BE2C (cell line): ENCODE measurements around the gene SLC15A4.

DNA sequence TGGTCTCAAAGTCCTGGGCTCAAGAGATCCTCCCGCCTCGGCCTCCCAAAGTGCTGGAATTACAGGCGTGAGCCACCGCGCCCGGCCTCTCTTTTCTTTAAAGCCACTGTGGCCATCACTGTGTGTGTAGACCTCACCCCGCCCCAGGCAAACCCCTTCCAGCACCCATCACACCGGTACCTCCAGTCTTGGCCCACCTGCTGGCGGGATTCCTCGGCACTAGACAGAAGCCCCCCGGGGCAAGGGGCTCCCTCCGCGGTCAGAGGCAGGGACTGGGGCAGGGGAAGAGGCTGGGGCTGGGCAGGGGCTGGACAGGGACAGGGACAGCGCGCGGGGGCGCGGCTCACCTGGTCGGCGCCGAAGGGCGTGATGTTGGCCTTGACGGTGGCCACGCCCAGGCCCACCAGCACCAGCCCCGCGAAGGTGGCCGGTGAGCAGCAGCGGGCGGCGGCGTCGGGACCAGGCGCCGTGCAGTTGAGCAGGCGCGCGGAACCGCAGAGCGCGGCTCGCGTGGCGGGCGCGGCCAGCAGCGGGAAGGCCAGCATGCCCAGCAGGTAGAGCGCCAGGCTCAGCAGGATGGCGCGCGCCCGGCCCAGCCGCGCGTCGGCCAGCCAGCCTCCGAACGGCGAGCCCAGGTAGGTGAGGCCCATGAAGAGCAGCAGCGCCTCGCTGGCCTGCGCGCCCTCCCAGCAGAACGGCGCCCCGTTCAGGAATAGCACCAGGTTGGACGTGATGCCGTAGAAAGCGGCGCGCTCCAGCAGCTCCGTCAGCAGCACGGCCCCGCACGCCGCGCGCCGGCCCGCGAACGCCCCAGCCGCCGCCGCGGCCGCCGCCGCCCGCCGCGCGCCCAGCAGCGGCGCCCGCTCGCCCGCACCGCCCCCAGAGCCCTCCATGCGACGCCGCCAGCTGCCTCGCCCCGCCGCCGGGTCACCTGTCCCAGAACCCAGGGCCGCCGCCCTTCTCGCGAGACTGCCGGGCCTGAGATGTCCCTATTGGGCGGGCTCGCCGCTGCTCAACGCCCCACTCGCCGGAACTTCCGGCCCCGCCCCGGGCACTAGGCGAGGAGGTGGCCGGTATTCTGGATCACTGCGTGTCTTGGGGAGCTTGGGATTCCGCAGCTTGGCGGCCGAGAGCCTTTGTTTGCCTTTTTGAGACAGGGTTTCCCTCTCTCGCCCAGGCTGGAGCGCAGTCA is at the start of gene SLC15A4:
Gene SLC15A4 (minus strand): TSS at position 908 of the 1,192 bp plus-strand sequence.
- RRBS = 2% methylated on average over 17 of the region's 127 CpGs

- RRBS = no CpG with 5 or more reads among the region's 9 CpGs
Observed at GRCh38 chr12:128830410-128831078, 6.8 kb upstream of the SLC15A4 start.

DNA sequence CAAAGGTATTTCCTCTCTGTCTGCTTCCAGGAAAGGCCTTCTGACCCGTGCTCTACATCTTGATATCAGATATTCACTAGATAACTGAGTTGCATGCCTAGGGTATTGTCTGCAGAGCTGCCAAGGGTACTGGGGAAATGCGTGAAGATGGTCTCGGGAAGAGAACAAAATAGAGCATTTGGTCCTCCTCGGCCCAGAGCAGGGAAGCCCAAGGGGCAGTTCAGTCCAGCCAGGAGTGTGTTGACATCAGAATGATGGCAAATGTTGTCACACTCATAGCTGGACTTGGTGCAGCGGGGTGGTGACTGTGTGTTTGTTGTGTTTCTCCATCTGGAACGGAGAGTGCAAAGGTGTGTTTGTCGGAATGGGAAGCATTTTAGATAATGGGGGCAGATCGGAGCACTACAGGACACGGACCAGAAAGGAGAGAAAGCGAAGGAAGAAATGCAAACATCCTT is 8.1 kb downstream of the GLT1D1 start:
- RRBS = no CpG with 5 or more reads among the region's 10 CpGs

DNA sequence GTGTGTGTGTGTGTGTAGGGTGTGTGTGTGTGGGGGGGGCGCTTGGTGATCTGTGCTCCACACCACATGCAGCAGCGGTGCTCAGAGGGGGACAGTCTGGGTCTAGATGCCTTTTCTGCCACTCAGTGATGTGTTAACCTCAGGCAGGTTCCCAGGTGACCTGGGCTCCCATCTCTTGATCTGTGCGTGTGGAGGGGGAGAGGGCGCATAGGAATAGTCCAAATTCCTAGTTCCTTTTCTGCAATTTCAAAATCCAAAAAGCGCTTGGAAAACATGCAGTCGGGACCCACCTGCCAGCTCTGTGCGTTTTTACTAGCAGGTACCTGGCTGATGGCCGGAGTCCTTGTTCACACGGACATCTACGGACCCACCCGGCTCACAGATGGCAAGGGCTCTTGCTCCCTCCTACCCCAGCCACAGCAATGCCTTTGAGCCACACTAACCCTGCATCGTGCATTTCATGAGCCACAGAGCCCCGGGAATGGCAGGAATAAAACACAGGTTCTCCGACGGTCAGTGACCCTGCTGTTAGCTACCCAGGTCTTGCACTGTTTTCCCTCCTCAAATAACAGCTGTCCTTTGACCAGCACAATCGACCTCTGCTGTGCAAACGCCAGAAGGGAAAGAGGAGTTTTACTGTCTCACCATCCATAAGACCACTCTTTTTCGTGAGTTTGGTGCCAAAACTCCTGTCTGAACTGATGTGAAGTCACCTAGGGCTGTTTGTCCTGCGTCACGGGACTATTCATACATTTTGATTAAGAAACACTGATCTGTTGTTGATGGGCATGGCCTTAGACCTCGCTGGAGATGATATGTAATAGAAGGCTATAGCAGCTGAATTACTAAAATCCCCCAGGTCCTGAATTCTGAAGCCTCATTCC is 120.9 kb downstream of the GLT1D1 start:
- RRBS = 58% methylated on average over 3 of the region's 21 CpGs

GRCh38 chr12:130071204-130071601 is 91.1 kb upstream of the FZD10 start:
- RRBS = no CpG with 5 or more reads among the region's 4 CpGs

DNA sequence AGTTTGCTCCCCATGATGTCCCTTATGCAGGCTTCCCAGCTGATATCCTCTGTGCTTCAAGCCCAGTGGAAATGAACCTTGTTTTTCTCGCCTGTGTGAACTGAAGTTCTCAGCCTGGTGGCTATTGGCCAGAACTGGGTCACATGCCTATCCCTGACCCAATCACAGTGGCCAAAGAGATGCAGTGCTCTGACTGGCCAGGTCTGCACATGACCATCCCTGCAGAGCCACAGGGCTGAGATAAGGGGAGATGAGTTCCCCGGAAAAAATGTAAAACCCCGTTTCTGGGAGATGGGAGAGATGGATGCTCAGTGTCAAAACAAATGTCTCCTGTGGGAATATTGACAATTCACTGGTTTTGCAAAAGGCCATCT is 34.7 kb upstream of the FZD10 start:
- RRBS = no CpG with 5 or more reads among the region's 3 CpGs

DNA sequence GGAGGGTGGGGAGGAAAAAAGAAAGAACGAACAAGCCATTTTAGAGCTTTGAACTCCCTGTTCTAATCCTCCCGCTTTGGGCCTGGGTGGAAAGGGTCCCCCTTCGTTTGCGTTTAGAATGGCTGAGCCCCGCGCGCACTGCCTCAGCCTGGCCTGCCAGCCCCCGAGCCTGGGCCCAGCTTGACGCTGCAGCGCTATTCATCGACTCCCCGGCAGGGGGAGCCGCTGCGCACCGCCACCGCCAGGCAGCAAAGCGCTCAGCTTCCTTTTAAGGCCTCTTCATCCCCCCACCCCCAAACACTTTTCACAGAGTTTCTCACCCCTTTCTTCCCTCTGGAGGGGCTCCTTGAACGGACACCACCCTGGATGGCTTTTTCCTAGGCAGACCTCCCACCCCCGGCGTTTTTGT is 56.5 kb upstream of the PIWIL1 start:
- RRBS = 2% methylated on average over 2 of the region's 20 CpGs

DNA sequence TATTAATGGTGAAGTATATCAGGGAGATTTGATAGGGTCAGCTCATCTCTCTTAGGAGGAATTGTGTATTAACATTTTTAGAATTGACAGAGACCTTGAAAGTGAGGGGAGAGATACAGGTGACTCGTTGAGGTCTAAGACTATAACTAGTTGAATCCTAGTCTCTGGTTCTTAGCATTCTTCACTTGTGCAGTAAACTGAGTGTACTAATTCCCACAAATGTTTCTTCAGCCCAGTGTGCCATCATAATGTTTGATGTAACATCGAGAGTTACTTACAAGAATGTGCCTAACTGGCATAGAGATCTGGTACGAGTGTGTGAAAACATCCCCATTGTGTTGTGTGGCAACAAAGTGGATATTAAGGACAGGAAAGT is 2.4 kb downstream of the RAN start:
- RRBS = no CpG with 5 or more reads among the region's 3 CpGs

DNA sequence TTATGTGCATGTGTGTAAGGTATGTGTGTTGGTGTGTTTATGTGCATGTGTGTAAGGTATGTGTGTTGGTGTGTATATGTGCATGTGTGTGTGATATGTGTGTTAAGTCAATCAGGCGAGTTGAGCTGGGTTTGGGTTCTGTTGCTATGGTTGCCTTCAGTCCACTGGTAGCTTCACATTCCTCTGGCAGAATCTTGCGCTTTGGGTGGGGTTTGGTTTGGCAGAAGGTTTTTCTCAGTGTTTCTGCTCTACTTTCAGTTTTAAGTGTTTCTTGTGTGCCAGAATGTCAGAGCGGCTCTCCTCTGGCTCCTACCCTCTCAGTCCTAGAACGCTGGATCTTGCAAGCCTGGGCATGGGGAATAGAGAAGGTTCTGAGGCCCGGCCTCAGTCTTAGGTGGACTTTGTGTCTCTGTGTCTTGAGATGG is 7.6 kb upstream of the ADGRD1 start:
- RRBS = no CpG with 5 or more reads among the region's 5 CpGs

DNA sequence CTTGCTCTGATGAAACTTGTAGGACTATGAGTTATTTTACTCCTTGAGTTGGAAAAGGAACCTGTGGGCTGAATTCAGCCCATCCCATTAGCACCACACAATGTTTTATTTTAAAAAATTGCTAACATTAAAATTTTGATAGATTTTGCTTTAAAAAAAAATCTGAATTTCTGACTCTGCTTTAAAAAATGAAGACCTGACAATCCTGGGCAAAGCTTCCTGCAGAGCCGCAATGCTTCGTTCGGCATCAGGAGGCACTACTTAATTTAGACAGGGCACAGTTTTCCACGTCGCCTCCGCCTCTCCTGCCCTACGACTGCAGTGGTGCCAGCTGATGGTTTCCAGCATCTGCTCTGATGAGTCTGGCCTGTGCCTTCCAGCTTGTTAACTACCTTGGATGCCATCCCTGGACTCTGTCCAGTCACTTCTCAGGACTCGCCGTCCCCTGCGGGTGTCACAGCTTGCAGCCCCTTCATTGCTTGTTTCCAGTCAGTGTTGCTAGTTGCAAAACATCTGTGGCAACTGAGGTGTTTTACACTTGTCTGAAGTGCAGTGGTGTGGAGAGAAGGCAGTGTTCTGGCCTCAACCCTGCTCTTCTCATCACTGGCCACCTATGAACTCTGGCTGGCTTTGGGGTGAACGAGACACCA is 8.1 kb downstream of the ADGRD1 start:
- RRBS = no CpG with 5 or more reads among the region's 11 CpGs

- RRBS = no CpG with 5 or more reads among the region's 17 CpGs
Observed at GRCh38 chr12:131012073-131012662, 58.5 kb downstream of the ADGRD1 start.

DNA sequence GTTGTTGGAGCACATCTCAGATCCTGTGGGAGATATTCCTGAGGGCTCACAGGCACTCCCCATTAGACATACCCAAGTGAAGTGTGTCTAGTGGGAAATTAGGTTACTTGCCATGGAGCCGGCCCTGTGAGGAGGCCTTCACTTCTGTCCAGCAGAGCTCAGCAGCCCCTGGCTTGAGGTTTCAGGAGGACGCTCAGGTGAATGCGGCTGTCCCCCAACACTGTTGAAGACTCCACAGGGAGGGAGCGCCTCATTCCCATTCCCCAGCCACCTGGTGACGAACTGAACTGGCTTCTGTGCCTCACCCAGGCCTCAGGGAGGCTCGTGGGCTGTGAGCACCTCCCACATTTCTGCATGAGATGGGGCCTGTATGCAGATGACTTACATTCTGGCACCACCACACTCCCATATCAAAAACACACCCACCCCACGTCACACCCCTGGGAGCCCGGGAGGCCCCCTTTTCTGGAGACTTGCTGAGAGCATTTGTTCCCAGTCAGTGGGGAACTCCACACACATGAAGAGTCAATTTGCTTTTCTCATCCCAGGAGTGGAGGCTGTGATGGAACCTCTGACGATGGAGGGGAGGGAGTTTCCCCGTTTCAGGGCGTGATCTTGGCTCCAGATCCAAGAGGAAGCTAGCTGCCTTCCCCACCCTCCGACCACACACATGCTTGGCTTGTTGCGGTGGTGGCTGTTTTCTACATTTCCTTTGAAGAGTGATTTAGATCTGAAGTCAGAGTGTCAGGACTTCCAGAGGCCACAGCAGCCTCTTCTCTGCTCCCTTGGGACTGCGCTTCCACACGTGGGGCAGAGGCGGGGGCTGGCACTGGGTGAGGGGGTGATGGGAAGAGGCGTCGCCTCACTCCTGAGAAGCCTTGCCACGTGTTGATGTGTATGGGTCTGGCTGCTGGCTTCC is 120.8 kb downstream of the ADGRD1 start:
- RRBS = no CpG with 5 or more reads among the region's 19 CpGs

DNA sequence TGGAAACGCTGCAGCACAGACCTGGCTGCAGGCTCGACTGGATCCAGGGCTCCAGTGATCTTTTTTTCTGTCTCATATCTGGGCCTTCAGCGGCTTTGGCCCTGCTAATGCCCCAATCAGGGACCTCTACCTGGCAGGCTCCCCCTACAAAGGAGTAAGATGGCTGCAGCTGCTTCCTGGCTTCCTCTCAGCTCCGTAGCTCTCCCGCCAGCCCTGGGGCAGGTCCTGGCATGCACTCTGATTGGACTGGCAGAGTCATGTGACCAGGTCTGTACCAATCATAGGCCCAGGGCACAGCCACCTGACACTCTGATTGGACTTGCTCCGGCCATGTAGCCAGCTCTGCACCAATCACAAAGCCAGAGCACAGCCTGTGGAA is 210.3 kb downstream of the ADGRD1 start:
- RRBS = no CpG with 5 or more reads among the region's 6 CpGs

DNA sequence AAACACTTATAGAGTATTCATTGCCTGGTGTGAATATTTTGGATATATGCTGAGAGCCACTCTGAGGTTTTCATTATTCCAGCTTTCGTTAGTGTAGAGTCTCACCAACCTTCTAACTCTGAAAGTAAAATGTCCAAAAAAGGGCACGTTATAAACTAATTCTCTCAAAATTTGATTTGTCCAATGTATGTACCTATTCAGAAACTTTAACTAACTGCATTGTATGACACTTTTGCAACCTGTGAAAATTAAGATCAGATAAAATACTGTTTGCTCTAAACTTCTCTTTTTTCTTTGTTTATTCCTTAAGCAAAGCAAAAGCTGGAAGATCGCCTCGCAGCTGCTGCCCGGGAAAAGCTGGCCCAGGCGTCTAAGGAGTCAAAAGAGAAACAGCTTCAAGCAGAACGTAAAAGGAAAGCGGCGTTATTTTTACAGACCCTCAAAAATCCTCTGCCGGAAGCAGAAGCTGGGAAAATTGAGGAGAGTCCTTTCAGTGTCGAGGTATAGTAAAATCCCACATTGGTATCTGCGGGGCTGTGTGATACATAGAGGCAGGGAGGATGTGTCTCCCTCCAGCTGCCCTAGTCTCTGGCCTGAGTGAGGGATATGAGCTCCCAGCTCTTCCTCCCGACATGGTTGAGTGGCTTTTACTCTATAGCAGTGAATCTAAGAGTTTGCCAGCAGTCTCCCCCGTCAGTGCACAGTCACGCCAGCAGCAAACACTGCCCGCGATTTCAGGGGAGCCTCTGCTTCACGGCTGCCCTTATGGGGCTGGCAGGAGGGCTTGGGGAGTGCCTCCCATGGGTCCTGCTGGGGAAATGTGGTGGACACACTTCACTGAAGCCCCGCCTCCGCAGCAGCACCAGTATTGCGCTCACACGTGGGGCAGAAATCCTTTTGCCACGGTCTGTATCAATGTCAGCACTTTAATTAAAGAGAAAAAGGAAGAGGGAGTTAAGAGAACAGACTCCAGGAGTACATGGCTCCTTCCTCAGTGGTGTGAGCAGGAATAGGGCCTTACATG is 55.2 kb downstream of the SFSWAP start:
- RRBS = 93% methylated on average over 4 of the region's 23 CpGs

DNA sequence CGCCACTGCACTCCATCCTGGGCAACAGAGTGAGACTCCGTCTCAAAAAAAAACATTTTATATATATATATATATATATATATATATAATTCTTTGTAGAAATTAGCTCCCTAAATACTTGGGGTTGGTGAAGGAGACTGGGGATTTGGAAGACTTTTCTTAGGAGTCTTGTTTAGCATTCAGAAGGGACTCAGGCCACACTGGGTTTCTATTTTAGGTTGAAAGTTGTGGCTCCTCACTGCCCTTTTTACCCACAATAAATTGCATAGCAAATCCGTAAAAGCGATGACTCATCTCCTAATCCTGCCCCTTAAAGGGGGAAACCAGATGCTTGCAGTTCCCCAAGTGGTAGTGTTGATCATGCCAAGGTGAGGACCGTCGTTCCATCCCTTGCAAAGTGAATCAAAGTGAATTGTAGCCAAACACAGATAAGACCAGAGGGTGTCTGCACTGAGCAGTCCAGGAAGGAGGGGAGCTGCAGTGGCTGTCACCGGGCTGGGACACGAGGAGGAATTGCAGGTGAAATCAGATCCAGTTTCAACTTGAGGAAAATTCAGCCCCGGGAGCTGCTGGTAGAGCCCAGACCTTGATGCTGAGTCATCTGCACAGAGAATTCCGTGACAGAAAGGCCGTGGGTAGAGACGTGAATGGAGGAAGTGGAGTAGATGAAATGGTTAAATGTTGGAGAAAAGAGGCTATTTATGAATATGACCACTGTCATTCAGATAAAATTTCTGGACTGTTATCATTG is 44.3 kb upstream of the MMP17 start:
- RRBS = 31% methylated on average over 3 of the region's 12 CpGs

GRCh38 chr12:131803926-131804278 is 24.3 kb upstream of the MMP17 start:
- RRBS = no CpG with 5 or more reads among the region's 9 CpGs

GRCh38 chr12:131895166-131895970 is 946 bp downstream of the ULK1 start:
- RRBS = 2% methylated on average over 12 of the region's 40 CpGs

DNA sequence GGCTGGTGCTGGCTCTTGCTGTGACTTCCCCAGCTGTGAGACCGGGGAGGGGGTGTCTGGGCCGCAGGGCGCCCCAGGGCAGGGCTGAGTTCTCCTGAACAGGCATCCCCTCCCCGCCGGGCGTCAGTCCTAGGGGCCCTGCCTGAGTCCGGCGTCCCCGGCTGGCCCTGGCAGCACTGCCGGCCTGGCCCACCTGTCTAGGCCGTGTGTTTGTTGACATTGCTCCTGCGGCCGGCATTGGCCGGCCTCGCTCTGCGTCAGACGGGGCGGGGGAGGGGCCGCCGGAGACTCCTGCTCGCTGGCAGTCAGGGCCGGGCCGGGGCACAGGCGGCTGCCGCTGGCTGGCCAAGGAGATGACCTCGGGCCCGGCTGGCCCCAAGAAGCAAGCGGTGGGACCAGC is 1.5 kb downstream of the ULK1 start:
- RRBS = under 1% methylated on average over 22 of the region's 28 CpGs

DNA sequence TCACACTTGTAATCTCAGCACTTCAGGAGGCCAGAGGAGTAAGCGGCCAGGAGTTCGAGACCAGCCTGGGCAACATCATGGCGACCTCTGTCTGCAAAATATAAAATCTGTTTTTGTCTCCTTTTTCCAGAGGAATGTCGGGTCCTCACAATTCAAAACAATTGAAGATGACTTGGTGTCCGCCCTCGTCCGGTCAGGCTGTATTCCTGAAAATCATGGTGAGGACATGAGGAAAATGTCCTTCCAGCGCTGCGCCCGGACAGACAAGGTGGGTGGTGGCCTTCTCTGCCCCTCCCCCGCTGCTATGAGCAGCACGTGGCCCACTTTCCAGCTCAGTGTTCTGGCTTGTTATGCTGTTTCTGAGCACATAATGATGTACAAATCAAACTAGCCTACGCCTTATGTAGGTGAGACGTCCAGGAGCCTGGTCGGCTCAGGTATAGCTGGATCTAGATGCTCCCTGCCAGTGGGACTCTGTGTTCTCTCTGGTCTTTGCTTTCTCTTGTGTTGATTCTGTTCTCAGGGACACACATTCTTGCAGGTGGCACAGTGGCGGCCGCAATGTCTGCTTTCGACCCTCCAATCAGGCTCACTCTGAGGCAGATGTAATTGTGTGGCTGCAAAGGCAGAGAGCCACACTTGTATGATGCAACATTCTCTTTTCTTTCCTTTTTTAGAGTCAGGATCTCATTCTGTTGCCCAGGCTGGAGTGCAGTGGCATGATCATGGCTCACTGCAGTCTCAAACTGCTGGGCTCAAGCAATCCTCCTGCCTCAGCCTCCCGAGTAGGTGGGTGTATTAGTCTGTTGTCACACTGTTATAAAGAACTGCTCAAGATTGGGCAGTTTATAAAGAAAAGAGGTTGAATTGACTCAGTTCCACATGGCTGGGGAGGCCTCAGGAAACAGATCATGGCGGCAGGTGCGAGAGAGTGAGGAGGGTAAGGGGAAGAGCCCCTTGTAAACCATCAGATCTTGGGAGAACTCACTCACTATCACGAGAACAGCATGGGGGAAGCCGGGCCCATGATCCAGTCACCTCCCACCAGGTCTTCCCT is 3.3 kb downstream of the PUS1 start:
- RRBS = 91% methylated on average over 4 of the region's 23 CpGs

- RRBS = no CpG with 5 or more reads among the region's 22 CpGs
Observed at GRCh38 chr12:131933102-131934079, 4.3 kb downstream of the PUS1 start.